SP-49 (cell line): ENCODE measurements around a stretch of chr5.

- PRO-cap = no peak
Measured at GRCh38 chr5:181169059-181169864, 21.9 kb downstream of the OR2V2 start.

GRCh38 chr5:181191684-181192287 is 13.2 kb downstream of the TRIM7 start:
- PRO-cap = bidirectional peak, plus-strand start at chr5:181192054, minus-strand start at chr5:181191765

DNA sequence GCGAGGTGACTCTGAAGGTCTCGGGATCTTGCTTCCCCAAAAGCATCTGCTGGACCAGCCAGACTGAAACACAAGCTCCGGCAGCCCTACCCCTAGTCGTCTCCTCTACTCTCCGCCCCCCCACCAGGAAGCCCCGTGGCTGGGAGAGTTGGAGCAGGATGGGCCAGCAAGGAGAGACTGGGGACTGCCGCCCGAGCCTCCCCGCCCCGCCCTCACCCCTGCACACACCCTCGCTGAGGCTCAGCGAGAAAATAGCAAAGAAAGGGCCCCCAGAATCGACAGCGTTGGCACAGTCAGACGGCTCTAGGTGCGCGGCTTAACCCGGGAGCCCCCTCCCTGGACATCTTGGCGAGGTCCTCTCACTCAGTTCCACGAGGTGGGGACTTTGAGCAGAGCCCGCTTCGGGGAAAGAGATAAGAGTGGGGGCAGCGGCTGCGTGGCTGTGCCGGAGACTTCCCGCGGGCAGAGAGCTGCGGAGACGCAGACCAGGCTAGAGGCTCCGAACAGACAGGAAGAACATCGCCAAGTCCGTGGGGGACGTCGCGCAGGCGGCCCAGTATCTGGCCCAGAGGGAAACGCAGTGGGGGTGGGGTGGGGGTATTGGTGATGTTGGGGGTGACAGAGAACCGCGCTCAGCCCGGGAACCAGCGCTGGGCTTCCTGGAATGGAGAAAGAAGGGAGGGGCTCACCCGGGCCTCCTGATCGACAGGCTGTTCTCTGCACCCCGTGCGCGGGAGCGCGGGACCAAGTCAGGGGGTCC is 1.0 kb downstream of the TRIM7 start:
- PRO-cap = no peak

DNA sequence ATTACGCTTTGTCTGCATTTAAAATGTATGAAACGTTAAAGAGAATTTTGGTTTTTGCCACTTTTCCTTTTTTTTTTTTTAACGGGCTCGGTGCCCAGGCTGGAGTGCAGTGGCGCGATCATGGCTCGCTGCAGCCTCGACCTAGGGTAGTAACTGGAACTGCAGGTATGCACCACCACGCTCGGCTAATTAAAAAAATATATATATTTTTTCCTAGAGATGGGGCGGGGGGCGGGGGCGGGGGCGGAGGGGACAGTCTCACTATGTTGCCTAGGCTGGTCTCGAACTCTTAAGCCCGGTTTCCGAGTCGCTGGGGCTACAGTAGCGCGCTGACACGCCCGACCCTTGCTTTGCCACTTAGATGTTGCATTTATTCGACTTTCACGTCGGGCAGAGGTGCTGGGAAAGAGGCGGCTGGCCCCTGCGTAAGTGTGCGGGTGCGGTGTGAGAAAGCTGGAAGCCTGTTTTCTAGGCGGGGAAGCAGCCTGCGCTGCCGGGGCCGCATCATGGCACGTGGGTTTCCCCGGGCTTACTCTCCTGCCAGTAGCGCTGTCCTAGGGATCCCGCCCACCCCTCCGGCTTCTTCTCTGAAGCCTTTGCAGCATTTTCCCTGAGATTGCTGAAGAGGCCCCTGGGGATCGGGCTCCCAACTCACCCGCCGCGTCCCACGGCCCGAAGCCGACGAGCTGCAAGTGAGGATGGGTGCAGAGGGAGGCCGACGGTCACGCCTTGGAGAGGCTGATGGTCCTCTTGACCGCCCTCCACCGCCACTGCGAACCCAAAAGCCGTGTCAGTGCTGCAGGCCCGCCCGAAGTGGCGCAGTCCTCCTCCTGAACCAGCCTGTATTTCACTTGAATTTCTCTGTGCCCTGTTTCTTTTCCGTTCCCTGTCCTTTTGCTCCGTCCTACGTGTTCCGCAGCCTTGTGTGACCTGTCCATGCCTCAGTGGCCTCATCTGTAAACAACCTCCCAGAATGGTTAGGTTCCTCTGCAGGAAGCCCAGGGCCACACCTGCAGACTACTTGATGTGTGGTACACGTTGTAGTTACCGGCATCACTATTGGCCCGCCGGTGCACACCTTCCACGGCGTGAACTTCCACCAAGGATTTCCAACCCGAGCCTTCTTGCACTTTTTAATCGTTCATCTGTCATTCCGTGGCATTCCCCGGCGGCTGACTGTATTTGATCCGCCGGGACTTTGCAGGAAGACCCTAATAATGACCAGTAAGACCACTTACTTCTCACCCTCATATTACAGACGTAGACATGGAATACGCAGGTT is 5.8 kb upstream of the TRIM41 start:
- PRO-cap = no peak

DNA sequence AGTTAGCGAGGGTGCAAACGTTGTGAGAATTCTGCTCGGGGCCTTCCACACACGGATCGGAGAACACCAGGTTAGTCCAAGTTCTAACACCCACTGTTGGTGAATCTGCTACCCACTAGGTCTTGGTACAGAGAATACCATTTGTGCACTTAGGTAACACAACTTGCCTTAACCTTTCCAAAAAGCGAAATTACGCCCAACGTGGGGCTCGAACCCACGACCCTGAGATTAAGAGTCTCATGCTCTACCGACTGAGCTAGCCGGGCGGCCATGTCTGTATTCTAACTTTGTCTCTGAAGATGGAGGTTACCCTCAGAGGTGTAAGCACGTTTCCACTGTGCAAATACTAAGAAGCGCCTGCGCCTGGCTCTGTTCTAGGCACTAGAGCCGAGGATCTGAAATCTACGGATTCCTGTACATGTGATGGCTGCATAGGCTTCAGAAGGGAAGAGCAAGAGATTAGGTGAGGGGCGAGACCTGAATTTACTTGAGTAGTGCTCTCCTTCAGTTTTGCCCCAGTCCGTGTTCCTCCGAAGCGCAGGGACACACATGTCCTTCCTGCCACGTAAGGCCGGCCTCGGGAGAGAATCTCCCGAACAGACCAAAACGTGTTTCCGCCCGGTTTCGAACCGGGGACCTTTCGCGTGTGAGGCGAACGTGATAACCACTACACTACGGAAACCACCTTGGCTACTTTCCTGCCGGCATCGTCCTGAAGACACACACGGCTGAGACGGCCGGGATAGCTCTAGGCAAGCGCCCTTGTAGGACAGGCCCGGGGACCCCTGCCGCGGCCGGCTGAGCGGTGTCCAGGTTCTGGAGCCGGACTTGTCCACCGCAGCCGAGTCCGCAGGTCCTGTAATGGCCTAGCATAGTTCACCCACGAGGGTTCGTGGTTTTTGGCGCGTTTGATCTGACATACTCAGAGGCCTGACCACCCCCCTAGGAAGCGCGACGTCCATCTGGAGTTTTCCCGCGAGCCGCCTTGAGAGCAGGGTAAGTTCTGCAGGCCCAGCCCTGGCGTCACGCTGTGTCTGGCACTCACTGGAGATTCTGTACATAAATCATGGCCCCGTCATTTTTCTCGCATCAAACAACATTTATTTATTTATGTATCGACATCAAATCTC is 930 bp upstream of the TRIM41 start:
- PRO-cap = no peak

GRCh38 chr5:181224415-181224987 is 1.4 kb downstream of the TRIM41 start:
- PRO-cap = no peak

- PRO-cap = no peak
Measured at GRCh38 chr5:181233318-181233919, 10.3 kb downstream of the RACK1 start.

DNA sequence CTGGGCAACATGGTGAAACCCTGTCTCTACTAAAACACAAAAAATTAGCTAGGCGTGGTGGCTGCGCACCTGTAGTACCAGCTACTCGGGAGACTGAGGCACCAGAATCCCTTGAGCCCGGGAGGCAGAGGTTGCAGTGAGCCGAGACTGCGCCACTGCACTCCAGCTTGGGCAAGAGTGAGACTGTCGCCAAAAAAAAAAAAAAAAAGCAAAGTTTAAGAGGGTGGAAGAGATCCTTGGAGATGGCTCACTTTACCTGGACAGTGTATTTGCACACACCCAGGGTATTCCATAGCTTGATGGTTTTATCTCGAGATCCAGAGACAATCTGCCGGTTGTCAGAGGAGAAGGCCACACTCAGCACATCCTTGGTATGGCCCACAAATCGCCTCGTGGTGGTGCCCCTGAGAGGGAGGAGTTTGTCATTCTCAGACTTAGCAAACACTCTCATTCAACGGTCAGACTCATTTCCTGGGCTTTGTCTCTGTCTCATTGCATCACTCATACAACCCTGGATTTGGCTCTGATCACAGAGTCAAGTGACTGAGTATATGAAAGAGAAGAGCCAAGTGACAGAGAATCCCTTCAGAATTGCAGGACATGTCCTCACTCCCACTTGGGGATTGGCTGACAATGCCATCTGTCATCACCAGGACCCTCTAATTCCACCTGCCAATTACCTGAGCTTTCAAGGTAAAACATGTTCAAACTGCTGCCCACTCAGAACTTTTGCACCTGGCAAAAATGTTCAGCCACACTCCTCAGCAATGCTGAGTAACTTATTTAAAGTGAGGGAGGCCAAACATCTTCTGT is 2.3 kb downstream of the RACK1 start:
- PRO-cap = no peak

GRCh38 chr5:181287255-181287765 is 26.4 kb upstream of the TRIM52 start:
- PRO-cap = no peak